ReNcell CX (cell line): ENCODE results near the genes FAM83E, CGB3 and CGB2.

GRCh38 chr19:48398422-48398881 lies 5.0 kb downstream of the GRIN2D start:
- PRO-cap: bidirectional peak, plus-strand start at chr19:48398516, minus-strand start at chr19:48398476; unidirectional peak, minus-strand start at chr19:48398698; unidirectional peak, minus-strand start at chr19:48398811

DNA sequence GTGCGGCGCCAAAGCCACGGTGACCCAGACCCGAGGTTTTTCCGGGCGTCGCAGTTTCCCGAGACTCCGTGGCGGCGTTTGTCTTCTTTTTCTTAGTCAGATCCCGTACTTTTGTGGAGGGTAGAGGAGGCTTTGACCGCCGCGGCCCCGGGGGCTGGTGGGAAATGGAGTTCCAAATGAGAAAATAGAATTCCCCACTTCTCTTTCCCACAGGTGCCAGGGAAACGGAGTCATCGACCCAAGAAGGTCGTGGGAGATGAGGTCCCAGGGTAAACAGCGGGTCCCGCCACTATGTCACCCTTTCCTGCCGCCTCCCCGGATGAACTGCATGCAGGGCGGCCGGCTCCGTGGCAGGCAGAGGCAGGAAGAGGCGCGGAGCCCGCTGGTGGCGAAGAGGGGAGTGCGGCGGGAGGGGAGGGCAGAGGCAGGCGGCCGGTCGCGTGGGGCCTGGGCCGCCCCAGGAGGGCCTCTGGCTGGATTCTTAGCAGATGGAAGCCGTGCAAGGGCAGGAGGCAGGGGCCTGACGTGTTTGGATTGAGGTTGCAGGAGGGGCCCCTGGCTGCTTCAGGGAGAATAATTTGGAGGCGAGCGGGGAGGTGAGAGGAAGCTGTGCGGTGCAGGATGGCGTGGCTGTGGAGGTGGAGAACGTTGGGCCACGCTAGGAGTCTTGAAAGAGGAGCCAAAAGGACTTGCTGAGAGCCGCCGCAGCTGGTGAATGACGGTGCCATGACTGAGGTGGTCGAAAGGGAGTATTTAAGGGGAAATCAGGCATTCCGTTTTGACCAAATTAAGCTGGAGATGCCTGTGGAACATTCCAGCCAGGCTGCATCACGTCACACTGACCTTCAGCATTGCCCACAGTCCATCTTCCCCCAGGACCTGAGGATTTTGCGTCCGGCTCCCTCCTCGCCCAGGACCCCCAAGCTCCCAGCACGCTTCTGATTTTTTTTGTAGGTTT lies 11.6 kb downstream of the CYTH2 start:
- PRO-cap: no peak

- PRO-cap: no peak
Measured at GRCh38 chr19:48491971-48492372, 19.7 kb downstream of the LMTK3 start.

GRCh38 chr19:48543098-48543882 lies 8.7 kb upstream of the SULT2B1 start:
- PRO-cap: bidirectional peak, plus-strand start at chr19:48543443, minus-strand start at chr19:48543354

GRCh38 chr19:48613505-48614136 lies 1.3 kb downstream of the FAM83E start:
- PRO-cap: no peak

- PRO-cap: no peak
Measured at GRCh38 chr19:48614548-48615657, at the start of gene FAM83E. TSS of gene FAM83E (minus strand) at chr19:48615076.

- PRO-cap: no peak
Measured at GRCh38 chr19:48615658-48616607, 1.1 kb upstream of the FAM83E start.

DNA sequence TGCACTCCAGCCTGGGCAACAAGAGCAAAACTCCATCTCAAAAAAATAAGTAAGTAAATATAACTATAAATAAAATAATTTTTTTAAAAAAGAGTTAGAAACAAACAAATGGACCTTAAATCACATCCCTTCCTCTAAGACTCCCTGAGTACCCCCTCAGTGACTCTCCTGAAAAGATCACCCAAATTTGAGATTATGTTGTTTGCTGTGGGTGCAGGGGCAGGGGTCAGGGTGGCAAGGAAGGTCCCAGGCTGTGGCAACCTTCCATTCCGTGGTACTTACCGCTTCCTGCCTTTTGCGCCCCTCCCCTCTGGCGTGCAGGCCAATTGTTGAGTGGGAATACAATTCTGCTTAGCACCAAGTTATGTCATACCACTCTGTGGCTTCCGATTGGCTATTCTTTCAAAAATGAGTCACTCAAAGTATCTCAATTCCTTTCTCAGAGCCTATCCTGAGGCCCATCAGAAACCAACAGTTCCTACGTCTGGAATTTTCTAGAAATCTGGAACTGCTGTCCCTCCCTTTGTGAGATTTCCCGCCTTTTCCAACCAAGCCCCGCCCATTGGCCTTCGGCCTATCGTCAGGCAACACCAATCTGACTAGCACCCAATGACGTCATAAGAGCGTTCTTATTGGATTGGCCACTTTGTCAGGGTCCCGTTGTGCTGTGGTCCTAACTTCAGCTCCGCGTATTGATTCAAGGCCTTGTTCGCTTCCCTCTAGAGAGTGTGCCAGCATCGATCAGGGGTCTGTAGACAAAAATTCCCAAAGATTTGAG lies 12.0 kb downstream of the NTN5 start:
- PRO-cap: no peak

DNA sequence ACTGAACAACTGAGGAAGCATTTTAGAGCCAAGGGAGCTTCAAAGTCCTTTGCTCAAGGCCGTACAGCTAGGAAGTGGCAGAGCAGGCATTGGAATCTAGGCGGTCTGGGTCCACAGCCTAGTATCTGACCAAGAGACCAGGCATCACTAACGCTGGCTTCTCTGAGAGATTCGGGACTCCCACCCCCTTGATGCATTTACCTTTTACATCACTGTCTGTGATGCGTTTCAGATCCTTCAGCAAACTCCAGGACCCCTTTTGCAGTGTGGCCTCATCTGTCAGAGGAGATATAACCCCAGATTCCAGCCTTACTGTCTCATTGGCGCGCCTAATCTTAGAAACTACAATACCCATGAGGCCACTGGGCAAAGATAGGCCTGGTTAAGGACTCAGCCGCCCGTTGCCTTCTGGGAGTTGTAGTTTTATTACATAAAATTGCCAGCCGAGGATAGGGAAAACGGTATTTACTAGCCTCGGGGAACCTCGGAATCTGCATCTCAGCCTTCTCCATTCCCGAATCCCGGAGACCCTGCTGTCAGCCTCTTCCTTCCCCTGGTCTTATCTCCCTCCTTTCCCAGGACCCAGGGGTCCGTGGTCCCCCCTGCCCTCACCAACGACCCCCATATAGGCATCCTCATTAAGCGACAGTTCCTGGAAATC lies 1.6 kb downstream of the IZUMO1 start:
- PRO-cap: no peak

DNA sequence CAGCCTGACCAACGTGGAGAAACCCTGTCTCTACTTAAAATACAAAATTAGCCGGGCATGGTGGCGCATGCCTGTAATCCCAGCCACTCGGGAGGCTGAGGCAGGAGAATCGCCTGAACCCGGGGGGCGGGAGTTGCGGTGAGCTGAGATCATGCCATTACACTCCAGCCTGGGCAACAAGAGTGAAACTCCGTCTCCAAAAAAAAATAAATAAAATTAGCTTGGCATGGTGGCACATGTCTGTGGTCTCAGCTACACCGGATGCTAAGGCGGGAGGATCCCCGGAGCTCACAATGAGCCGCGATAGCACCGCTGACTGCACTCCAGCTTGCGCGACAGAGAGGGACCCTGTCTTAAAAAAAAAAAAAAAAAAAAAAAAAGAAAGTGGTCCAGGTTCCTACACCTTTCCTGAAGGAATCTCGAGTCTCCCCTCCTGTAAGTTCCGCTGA lies 662 bp downstream of the FUT1 start:
- PRO-cap: no peak

DNA sequence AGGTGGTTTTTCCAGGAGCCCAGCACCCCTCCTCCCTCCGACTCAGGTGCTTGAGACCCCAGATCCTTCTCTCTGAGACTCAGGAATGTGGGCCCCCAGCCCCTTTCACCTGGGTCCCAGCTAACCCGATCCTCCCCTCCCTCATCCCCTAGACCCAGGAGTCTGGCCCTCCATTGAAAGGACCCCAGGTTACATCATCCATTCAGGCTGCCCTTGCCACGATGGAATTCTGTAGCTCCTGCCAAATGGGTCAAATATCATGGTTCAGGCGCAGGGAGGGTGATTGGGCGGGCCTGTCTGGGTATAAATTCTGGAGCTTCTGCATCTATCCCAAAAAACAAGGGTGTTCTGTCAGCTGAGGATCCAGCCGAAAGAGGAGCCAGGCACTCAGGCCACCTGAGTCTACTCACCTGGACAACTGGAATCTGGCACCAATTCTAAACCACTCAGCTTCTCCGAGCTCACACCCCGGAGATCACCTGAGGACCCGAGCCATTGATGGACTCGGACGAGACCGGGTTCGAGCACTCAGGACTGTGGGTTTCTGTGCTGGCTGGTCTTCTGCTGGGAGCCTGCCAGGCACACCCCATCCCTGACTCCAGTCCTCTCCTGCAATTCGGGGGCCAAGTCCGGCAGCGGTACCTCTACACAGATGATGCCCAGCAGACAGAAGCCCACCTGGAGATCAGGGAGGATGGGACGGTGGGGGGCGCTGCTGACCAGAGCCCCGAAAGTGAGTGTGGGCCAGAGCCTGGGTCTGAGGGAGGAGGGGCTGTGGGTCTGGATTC lies 609 bp downstream of the FGF21 start:
- PRO-cap: no peak

DNA sequence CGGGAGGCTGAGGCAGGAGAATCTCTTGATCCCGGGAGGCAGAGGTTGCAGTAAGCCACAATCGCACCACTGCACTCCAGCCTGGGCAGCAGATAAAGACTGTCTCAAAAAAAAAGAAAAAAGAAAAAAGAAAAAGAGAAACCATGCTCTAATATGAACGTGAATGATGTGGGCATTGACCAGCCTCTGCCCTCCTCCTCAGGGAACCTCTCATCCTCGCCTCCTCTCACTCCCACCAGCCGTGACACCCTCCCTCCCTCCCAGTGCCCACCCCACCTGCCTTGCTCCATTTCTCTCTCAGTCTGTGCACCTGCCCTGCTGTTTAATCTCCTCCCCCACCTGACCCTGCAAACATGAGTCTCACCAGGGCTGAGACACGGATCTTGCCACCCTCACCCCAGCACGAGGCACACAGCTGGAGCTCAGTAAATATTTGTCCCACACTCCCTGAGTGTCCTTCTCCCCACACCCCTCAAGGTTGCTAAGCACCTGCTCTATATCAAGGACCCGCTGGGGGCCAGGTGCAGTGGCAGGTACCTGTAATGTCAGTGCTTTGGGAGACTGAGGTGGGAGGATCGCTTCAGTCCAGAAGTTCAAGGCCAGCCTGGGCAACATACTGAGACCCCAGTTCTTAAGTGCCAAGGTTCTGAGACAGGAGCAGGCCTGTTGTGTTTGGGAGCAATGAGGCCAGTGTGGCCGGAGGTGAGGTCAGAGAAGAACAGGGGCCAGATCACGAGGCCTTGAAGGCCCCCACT lies 7.6 kb upstream of the BCAT2 start:
- PRO-cap: no peak

DNA sequence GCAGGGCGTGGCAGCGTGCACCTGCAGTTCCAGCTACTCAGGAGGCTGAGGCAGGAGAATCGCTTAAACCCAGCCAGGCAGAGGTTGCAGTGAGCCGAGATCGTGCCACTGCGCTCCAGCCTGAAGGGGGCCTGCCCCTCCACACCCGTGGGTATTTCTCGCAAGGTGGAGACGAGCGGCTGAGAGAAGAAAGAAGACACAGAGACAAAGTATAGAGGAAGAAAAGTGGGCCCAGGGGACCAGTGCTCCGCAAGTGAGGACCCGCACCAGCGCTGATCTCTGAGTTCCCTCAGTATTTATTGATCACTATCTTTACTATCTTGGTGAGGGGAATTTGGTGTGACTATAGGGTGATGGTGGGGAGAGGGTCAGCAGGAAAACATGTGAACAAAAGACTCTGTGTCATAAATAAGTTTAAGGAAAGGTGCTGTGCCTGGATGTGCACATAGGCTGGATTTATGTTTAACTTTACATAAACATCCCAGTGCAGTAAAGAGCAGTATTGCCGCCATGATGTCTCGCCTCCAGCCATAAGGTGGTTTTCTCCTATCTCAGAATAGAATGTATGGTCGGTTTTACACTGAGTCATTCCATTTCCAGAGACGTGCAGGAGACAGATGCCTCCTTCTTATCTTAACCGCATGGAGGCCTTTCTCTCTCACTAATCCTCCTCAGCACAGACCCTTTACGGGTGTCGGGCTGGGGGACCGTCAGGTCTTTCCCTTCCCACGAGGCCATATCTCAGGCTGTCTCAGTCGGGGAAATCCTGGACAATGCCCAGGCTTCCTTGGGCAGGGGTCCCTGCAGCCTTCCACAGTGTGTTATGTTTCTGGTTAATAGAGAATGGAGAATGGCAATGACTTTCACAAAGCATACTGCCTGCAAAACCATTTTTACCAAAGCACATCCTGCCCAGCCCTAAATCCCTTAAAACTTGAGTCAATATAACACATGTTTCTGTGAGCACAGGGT lies 6.8 kb downstream of the TULP2 start:
- PRO-cap: no peak

GRCh38 chr19:48907658-48908132 lies 7.6 kb downstream of the NUCB1 start:
- PRO-cap: no peak

DNA sequence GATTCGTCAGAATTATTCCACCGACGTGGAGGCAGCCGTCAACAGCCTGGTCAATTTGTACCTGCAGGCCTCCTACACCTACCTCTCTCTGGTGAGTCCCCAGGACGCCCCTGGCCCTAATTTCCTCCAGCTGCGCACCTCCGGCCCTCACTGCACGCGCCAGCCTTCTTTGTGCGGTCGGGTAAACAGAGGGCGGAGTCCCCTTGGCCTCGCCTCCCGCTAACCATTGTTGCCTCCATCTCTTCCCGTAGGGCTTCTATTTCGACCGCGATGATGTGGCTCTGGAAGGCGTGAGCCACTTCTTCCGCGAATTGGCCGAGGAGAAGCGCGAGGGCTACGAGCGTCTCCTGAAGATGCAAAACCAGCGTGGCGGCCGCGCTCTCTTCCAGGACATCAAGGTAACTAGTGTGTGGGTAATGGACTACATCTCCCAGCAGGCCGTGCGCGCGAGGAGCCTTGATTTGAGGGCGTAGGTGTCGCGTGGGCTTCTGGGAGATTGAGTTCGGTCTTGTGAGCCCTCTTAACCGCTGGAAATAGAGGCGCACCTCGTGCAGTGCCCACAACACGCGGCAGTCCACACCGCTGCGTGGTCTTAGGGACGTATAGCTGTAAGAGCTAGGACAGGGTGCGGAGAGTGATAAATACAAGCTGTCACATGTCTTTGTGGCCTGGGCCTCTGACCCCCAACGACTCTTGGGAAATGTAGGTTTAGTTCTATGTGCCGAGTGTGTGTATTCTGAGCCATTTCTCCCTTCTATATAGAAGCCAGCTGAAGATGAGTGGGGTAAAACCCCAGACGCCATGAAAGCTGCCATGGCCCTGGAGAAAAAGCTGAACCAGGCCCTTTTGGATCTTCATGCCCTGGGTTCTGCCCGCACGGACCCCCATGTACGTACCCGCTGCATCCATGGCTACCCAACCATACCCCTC lies 675 bp downstream of the FTL start:
- PRO-cap: bidirectional peak, plus-strand start at position 264 of the sequence, minus-strand start at position 146 of the sequence

DNA sequence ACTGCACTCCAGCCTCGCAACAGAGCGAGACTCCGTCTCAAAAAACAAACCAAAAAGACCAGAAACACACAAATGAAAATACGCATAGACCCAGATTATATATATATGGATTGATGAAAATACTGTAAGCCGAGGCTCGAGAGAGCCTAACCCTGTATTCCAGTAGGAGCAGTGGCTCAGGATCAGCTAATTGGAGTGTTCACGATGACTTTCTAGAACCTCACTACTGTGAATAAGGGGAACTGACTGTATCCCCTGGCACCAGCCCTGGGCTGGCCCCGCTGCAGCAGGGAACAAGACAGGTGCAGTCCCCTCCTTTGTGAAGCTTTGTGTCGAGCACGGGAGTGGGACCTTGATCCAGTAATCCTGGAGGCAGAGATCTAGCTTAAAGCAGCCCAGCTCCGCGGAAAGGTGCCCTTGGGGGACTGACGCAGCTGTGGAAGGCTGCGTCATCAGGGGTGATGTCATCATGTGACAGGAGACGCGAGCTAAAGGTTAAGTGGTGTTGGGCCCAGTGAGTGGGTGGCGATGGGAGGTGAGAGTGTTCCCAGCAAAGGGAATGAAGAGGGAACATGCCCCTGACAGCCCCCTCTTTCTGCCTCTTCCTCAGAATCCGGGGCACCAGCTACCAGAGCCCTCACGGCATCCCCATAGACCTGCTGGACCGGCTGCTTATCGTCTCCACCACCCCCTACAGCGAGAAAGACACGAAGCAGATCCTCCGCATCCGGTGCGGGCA lies 2.8 kb downstream of the LHB start:
- PRO-cap: no peak

GRCh38 chr19:49024082-49024504 lies at the start of gene CGB3:
TSS of gene CGB3 (minus strand) at chr19:49024333.
- PRO-cap: no peak

DNA sequence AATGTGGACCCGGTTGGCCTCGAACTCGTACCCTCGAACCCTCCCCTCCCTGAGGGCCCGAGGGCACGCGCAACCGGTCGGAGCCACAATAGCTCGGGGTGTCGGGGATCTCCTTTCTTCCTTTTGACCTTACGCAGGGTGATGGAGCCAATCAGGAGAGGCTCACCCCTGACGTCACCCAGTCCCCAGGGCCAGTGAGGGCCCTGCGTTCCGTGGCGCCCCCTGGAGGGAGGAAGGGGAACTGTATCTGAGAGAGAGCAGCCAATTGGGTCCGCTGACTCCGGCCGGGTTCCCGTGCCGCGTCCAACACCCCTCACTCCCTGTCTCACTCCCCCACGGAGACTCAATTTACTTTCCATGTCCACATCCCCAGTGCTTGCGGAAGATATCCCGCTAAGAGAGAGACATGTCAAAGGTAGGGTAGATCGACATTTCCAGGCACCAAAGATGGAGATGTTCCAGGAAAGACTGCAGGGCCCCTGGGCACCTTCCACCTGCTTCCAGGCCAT lies at the start of gene CGB2:
CGB2 (plus strand) TSS at position 201 of the 509 bp plus-strand sequence.
- PRO-cap: no peak

DNA sequence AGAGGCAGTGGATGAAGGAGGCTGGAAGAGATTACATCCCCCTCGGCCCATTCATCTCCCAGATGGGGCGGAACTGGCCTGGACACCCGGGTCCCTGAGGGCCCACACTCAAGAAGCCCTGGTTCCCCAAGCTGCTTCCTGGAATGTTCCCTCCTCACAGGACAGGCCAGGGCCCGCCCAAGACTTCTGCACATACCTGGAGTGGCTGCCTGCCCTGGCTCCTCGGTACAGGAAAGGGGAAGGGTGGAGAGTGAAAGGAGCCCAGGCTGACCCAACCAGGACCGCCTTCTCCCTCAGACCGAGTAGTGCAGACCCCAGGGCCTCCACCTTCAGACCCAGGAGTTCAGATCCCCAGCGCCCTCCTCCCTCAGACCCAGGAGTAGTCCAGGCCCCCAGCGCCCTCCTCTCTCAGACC lies 536 bp downstream of the NTF4 start:
- PRO-cap: no peak

GRCh38 chr19:49109280-49110108 lies 4.7 kb upstream of the LIN7B start:
- PRO-cap: no peak